Measurements from ENCODE around the gene ITGB1.

GRCh38 chr10:31707351-31708509 lies 220.9 kb downstream of the ARHGAP12 start:
- RRBS: no CpG with 5 or more reads among the region's 15 CpGs

GRCh38 chr10:31745422-31745972 lies 183.1 kb downstream of the ARHGAP12 start:
- RRBS: no CpG with 5 or more reads among the region's 3 CpGs

DNA sequence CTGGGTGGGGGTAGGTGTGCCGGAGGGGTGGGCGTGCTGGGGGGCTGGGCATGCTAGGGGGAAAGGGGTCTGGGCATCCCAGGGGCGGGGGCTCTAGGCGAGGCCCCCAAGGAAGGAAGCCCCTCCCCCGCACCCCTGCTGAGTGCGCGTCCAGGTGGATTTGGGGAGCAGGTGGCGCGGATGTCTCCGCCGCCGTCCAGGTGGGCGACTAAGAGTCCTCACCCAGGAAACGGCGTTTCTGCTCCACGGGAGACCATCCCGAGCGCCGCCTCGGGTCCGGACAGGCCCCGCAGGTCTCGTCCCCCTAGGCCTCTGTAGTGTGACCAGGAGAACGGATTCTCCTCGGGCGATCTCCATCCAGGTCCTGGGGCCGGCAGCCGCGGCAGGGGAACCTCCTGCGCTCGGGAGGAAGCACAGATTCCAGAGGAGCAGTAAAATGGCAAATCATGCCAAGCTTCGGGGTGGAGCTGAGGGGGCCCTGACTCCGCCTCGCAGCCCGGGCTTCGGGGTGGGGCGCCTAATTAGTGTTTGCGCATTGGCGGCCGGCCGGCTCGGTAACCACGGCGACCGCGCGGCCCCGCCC lies 168.9 kb downstream of the ARHGAP12 start:
- RRBS: 4% methylated on average over 18 of the region's 48 CpGs

- RRBS: no CpG with 5 or more reads among the region's 1 CpG
Measured at GRCh38 chr10:31803955-31804224, 124.7 kb downstream of the ARHGAP12 start.

DNA sequence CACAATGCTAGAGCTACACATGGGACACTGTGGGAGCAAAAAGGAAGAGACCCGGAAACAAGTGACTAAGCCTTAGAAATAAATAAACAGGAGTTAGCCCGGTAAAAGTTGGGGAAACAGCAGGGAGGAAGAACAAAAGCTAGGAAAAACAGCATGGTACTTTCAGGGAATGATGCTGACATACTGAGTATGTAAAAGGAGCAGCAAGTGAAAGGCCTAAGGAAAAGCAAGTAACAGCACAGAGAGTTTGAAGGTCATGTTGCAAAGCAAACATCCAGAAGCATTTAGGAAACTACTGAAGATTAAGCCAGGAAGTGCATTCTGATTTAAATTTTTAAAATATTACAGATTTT lies 63.8 kb downstream of the ARHGAP12 start:
- RRBS: 29% methylated on average over 1 of the region's 2 CpGs

DNA sequence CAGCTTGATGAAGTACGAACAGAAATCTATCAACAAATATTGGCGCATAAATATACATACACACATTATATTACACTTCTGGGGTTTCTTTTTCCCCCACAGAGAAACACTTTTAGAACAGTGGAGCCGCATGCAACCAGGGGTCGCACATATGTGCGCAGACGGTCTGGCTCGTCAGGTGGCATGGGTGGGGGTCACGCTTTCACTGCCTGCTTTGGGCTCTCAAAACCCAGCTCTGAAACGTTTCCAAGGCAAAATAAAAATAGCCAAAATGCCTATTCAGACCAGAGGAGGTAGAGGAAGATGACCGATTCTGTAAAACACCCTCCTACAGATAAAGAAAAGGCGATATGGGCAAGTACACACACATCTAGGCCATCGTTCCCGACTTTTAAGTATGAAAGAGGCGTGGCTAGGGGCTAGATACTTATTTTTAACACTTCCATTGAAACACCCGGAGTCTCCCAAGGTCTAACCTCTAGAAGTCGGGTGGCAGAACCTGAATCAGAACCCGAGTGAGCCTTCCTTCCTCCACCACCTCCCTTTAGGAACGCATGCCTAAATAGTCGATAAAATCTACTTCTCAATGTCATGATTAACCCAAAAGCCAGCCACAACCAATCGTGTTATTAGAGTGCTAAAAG lies 1.5 kb downstream of the ARHGAP12 start:
- RRBS: no CpG with 5 or more reads among the region's 20 CpGs

DNA sequence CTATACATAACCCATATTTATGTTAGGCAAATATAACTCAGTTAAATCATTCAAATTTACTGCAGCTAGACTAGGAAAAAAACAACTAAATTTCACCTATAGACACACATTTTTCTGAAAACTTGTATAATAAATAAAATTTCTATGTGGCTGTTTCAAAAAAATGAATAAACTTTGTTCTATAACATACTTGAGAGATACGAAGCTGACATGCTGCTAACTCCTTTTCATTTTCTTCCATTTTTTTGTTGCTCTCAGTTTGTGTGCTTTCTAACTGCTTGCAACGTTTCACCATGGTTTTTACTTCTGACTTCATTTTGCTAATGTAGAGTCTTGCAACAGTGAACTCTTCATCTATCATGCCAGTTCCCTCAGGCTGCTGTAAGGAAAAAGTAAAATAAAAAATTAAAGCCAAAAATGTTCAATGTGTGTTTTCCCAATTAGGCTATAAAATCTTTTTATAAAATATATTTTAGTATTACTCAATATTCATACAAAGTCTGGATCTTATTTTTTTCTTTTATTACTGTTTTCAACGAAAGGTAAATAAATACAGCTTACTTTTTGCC lies 33.5 kb downstream of the KIF5B start:
- RRBS: no CpG with 5 or more reads among the region's 3 CpGs

- RRBS: 3% methylated on average over 44 of the region's 80 CpGs
Measured at GRCh38 chr10:32055248-32056296, 653 bp downstream of the KIF5B start.

GRCh38 chr10:32114444-32115005 lies 58.3 kb upstream of the KIF5B start:
- RRBS: no CpG with 5 or more reads among the region's 3 CpGs

GRCh38 chr10:32317599-32318108 lies 29.3 kb downstream of the EPC1 start:
- RRBS: no CpG with 5 or more reads among the region's 2 CpGs

GRCh38 chr10:32335142-32335775 lies 11.7 kb downstream of the EPC1 start:
- RRBS: no CpG with 5 or more reads among the region's 3 CpGs

- RRBS: no CpG with 5 or more reads among the region's 8 CpGs
Measured at GRCh38 chr10:32362345-32362768, 15.4 kb upstream of the EPC1 start.

- RRBS: no CpG with 5 or more reads among the region's 3 CpGs
Measured at GRCh38 chr10:32364287-32364877, 17.4 kb upstream of the EPC1 start.

- RRBS: no CpG with 5 or more reads among the region's 5 CpGs
Measured at GRCh38 chr10:32895293-32895632, 62.8 kb downstream of the ITGB1 start.

- RRBS: no CpG with 5 or more reads among the region's 5 CpGs
Measured at GRCh38 chr10:32918214-32918784, 39.7 kb downstream of the ITGB1 start.

GRCh38 chr10:32938461-32939073 lies 19.5 kb downstream of the ITGB1 start:
- RRBS: 33% methylated on average over 3 of the region's 15 CpGs

DNA sequence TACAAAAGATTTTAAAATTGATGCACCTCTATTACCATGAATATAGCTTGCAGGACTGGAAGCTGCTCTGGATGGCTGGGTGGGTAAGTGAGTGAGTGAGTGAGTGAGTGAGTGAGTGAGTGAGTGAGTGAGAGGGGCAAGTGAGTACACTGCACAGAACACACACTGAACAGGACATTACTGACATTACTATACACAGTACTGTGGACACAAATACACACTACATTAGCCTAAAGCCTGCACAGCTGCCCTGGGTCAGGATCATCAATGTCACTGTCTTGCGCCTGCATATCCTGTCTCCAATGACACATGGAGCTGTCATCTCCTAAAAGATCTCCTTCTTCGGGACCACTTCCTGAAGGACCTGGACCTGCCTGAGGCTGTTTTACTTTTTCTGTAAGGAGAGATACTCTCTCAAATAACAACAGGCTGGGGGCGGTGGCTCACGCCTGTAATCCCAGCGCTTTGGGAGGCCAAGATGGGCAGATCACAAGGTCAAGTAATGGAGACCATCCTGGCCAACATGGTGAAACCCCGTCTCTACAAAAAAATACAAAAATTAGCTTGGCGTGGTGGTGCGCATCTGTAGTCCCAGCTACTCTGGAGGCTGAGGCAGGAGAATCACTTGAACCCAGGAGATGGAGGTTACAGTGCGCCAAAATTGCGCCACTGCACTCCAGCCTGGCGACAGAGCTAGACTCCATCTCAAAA lies 18.2 kb downstream of the ITGB1 start:
- RRBS: no CpG with 5 or more reads among the region's 11 CpGs

GRCh38 chr10:32957985-32959038 lies at the start of gene ITGB1:
ITGB1 (minus strand) TSS chr10:32958230.
- RRBS: 2% methylated on average over 47 of the region's 109 CpGs

DNA sequence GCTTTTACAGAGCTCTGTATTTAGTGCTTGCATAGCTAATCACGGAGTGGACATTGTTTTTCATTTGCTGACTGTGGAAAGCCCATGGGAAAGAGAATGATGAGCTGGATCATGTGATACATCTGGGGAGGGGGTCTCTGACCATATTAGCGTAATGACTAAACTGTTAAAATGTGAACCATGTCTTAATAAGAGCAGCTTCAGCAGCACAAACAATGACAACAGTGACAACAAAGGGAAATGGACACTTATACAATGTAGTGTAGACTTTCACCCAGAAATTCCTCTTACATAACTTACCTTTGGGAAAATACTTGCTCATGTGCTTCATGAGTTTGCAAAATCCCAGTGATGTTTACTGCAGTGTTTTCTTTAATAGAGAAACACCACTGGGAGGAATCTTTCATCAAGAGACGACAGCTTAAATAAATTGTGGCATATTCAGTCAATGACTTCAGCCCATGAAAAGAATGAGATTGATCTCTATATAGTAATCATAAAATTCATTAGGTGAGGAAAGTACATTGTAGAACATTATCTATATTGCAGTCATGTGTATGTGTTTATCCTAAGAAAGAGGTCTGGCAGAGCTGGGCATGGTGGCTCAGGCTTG lies 44.1 kb upstream of the ITGB1 start:
- RRBS: no CpG with 5 or more reads among the region's 3 CpGs

GRCh38 chr10:33115614-33116120 lies 157.6 kb upstream of the ITGB1 start:
- RRBS: no CpG with 5 or more reads among the region's 11 CpGs

Data from islet of Langerhans (tissue), 1 donor.